Sciatic nerve (tissue), 1 donor: ENCODE measurements around a stretch of chr11.

DNA sequence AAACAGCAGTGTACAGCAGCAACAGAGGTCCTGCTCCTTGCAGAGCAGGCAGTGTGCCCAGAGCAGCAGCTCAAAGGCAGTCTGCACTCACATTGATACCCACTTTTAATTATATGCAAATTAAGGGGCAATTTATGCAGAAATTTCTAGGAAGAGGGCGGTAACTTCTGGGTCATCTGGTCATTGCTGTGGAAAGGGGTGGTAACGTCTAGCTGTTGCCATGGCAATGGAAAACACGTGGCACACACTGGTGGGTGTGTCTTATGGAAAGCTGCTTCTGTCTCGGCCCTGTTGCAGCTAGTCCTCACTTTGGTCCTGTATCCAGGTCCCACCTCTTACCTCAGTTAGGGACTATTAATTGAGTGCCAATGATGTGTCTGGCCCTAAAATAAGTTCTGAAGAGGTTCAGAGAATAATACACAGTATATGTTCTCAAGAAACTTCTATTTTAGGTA is 36.9 kb downstream of the BARX2 start:
- PRO-cap = no peak

GRCh38 chr11:129579769-129580146 is 204.1 kb downstream of the BARX2 start:
- PRO-cap = no peak

- PRO-cap = no peak
Observed at GRCh38 chr11:130022169-130022708, 19.6 kb upstream of the PRDM10 start.

DNA sequence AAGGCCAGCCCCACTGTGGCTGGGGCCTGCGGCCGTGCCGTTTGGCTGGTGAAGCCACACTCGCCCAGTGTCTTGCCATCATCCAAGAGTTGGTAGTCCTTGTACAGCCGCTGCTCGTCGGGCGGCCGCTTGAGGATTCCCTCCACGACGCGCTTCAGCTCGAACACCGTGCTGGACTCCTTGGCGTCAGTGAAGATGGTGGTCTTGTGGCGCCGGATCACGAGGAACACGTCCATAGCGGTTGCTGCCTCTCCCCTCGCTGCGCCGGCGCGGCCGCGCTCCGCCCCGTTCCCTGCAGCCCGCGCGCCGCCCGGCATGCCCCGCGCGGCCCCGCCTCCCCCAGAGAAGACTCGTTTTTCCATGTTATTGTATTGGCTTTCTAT is 30.3 kb upstream of the PRDM10 start:
- PRO-cap = no peak

DNA sequence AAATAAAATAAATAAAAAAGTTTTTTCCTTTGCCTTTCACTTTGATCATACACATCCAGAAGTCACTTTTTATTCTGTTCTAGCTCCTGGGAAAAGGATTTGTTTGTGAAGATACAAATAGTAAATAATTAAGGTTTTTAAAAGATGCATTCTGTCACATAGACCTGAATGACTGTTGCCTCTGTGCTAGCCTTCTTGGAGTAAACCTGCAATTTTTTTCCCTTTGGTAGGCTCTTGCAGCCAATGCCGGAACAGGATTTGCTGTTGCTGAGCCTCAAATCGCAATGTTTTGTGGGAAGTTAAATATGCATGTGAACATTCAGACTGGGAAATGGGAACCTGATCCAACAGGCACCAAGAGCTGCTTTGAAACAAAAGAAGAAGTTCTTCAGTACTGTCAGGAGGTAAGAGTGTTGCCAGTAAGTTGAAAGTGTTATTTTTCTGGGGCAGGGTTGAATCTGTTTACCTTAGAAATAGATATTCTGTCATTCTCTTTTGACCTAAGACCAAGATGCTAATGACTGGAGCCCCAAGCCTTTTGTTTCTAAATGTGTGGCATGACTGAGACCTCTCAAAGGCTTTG is 39.6 kb downstream of the APLP2 start:
- PRO-cap = no peak

- PRO-cap = no peak
Observed at GRCh38 chr11:130126393-130126981, 33.1 kb upstream of the ST14 start.

GRCh38 chr11:130141884-130142119 is 17.8 kb upstream of the ST14 start:
- PRO-cap = no peak

GRCh38 chr11:130400940-130401161 is 27.6 kb downstream of the ADAMTS8 start:
- PRO-cap = no peak

DNA sequence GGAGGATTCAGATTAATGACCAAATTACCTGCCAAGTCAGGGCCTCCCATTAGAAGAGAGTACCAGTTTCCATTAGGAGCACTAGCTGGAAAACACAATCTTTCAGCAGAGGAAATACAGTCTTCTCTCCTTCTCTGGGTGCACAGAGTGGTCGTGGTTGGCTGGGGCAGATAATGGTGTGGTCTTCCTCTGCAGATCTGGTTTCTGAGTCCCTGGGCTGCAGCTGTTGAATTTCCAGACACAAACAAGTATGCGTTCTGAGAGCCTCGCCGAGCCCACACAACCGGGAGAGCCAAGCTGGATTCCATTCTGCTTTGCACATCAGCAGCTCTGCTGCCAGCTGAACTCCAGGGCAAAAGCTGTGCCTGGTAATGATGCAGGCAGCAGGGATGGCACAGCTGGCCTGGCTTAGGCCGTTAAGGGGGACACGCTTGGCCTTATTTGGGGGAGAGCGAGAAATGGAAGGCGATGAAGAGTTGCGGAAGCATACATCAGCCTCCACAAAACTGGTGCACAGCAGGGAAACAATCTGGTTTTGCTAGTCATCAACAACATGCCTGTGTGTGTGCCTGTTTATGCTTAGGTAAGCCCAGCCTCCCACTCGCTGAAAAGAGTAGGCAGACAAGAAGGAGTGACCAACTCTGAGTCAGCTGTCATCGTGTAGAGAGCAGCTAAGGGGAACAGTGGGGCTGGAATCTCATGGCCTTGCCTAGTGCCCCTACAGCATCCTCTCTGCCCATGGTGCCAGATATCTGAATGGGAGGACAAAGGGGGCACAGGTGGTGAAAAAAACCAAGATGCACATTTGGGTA is 25.1 kb downstream of the ADAMTS8 start:
- PRO-cap = bidirectional peak, plus-strand start at position 355 of the sequence, minus-strand start at position 206 of the sequence

DNA sequence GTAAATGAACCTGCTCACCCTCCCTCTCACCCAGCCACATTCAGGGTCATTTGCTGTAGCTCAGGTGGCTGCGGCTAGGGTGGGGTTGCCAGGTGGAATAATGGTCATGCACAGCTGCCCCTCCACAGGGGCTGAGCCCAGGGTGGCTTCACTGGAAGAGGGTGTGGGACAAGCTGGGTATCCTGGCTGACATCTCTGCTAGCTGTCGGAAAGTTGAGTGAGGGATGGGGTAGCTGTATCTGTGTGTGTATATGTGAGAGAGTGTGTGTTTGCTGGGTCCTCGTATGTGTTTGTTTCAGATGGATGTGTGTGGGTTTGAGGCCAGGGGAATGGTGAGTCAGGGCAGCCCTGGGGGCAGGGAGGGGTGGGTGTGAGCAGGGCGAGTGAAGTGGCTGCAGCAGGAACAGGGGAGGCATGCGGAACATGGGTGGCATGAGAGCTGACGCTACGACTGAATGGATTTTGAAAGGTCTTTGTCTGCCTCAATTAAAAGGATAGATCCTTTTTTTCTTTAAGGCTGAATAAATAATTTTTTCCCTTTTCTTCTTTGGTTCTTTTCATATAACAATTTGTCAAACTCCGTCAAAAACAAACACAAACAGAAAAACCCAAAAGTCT is 79.8 kb downstream of the ADAMTS15 start:
- PRO-cap = no peak

DNA sequence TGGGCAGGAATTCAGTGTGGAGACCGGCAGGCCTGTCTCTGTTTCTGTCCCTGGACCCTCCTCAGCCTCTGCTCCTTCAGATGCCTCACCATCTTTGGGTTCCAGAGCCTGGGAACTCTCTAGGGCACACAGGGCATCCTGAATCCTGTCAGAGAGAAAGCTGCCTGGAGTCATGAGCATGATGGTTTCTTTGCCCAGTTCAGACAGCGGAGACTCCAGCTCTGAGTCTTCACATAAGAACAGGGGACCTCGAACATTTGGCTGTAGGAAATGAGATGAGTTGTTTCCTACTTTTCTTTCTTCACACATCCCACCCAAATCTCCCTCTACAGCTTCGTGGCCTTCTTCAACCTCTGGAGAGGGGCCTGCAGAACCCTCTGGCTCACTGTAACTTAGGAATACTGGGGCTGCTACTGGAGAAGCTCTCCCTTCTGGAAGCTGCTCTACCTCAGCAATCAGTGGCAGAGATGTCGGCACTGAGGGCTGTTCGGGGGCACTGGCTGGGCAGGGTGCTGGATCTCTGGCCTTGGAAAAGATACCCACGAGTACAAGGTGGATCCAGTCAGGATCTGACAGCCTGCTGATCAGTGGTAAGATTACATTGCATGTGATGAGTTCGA is 1.6 kb downstream of the SNX19 start:
- PRO-cap = no peak

GRCh38 chr11:131253126-131253709 is 117.2 kb upstream of the NTM start:
- PRO-cap = no peak

- PRO-cap = no peak
Observed at GRCh38 chr11:131290558-131290794, 79.9 kb upstream of the NTM start.

GRCh38 chr11:131465666-131466242 is 95.3 kb downstream of the NTM start:
- PRO-cap = no peak

DNA sequence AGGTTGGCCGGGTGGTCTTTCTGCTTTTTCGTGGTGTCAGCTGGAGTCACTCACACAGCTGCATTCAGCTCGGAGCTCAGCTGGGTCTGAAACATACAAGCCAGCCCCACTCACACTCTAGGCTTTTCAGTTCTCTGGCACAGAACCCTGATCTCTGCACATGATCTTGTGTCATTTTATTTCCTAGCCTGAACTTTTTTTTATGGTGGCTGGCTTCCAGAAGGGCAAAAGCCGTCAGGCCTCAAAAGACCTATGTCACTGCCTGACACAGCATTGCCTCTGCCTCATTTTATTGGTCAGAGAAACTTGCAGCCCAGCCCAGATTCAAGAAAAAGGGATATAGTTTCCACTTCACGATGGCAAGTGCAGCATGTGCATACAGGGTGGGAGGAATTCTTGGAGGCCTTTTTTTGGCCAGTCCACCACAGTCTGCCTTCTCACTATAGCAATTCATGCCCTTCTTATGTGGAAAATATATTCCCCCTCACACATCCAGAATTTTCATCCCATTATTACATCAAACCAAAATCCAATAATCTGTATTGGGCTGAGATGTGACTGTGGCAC is 117.9 kb downstream of the NTM start:
- PRO-cap = no peak

DNA sequence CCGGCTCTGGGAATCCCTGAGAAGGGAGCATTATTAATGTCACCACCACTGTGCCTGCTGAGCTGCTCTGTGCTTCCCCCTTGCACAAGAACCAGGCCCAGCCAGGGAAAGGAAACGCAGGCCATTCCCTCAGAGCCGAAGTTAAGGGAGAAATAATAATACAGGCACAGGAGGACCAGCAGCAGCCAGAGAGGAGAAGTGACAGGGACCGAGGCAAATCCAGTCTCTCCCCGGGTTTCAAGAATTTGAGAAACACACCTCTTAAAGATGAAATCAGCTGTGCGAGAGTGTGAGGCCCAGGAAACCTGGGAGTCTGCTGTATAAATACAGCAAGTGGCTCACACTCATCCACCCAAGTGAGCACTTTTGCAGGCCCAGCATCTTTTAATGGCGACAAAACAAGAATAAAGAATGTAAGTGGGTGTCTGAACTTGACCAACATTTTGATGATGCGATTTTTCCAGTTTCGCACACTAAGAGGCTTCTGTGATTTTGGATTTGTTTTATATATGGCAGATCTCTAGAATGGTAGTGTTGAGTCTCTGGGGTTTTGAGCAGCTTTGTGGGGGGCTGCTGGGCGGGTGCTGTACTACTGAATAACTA is 539.3 kb downstream of the NTM start:
- PRO-cap = no peak

DNA sequence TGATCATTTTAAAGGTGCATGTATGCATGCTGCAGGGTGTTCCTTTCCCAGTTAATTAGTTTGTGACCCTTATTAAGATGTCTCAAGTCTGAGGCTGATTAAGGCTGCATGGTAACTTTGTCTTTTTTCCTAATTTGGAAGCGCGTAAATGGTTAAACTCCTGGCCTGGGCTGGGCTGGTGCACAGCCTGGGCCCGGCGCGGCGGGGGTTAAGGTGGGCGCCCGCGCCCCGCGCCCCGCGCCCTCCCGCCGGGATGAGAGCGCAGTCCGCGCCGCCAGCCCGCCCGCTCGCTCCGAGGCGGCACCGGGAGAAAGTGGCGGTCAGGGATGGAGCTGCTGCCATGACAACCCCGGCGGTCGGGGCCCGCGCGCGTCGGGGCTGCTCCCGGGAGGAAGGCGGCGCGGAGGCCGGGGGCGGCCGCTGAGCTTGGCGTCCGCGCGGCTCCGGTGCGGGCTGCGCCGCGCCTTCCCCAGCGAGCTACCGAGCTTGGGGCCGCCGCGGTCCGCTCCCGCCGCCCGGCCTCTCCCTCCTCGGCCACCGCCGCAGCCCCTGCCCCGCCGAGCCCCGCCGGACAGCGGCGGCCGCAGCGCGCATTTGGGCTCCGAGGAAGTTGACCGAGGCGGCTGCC is 539.9 kb downstream of the NTM start:
- PRO-cap = no peak

- PRO-cap = no peak
Observed at GRCh38 chr11:132072000-132072956, 701.9 kb downstream of the NTM start.

DNA sequence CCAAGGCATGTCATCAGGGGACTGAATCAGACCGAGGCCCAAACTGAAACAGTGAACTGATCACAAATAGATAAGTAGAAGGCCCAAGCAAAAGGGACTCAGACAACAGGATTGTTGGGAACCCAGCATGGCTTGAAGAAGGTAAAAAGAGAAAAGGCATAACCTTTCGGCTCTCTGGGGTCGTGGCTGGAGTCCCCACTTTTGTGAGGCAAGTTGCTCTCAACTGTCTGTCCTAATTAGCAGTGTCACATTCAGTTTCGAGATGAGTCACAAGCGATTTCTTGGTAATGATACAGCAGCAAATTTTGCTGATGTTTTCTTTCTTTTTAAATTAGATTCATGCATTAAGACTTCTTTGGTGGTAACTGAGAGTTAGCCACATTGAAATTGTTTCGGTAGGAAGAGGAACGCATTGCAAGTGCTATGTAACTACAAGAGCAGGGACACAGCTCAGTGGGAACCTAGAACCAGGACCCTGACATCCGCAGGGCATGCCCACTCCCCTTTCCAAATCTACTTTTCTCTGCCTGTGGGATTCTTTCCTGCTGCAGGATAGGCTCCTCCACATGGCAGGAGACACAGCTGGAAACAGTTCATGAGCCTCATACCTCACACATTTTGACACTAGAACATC is 987.4 kb downstream of the NTM start:
- PRO-cap = no peak

- PRO-cap = no peak
Observed at GRCh38 chr11:132914751-132915042, 617.6 kb downstream of the OPCML start.